OCI-LY7 (cell line): ENCODE measurements around a stretch of chr1.

- PRO-cap: no peak
- RAMPAGE, long total RNA: no peak
Measured at GRCh38 chr1:182850571-182851488, 11.7 kb downstream of the DHX9 start.

DNA sequence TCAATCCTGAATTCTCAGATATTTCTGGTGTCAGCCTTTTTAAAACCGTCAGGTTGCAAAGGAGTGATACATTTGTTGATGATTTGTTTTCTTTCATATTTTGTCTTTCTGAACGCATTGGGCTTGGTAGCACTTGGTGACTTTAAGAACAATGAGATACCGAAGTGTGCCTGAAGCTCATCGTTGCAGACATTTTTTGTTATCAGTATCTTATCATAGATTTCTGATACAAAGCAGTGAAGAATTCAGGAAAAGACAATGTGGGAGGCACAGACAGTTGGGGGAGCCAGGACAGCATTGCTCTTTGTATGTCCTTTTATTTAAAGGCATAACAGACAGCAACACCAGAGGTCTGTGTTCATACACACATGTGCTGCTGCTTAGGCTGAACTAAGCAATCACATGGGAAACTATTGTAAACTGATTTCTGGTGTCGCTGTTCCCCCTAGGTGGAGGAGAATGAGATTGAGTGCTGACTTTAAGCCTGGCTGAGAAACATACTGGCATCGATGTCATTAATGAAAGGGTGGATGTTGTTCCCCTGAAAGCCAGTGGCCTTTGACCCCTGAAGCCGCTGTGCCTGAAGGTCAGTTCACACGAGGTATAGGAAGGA is 16.1 kb downstream of the DHX9 start:
- PRO-cap: no peak
- RAMPAGE, long total RNA: no peak

DNA sequence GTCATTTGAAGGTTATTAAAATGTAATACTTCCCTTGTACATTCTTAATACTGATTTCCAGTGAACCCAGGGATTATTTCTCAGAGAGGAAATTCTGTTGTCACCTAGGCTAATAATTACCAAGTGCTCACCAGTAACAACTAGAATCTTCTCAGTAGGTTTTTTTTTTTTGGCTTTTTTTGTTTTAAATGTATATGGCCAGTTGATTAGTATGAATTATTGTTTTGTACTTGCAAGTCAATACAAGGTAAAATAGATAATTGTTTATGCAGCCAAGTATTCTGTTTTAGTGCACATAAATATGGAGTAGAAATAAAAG is 21.7 kb downstream of the LAMC1 start:
- PRO-cap: no peak
- RAMPAGE, long total RNA: no peak

GRCh38 chr1:183048557-183049079 is 25.4 kb downstream of the LAMC1 start:
- PRO-cap: bidirectional peak, plus-strand start at chr1:183048969, minus-strand start at chr1:183048787
- RAMPAGE, long total RNA: no peak

DNA sequence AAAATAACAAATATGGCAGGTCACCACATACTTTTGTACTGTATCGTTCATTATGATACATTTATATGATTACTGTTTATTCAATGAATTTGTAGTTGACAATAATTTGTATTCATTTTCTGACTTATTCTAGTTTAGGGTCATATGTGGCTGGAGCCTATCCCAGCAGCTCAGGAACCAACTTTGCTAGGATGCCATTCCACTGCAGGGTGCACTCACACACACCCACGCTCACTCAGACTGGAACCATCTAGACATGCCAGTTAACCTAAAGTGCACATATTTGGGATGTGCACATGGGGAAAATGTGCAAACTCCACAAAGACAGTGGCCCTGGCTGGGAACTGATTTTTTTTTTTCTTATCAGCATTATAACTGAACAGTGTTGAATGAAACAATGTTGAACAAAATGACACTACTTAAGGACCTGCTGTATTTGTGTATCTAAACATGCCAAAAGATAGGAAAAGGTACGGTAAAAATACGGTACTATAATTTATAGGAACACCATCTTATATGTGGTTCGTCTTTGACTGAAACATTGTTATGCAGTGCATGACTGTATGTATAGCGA is 41.6 kb downstream of the LAMC1 start:
- PRO-cap: no peak
- RAMPAGE, long total RNA: no peak

DNA sequence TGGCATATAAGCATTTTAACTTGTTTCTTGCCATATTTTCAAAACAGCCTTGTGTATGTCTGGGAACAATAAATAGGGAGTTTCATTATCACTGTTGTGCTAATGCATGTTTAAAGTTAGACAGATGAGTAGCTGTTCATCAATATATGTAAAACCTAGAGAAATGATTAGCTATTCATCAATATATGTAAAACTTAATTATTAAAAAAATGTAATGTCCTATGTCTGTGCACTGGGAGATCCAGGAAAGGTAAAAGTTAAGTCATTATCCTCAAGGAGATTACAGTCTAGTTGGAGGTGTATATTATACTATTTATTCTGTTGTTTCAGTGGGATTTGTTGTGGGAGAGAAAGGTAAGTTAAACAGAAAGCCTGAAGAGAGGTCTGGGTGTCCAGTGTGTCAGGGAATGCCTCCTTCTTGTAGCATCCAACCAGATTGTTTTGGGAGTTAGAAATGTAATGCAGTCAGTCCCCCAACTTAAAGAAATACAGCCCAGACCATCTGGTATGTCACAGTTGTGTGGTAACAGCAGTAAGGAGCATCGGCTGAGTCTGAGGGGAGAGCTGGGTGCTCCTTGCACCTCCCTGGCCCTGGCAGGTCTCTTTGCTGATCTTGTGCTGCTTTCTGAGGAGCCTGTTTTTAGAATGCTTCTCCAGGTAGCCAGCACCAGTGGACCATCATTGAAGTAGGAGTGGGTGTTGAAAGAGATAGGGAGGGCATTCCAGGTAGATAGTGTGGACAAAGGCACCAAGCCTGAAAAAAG is 46.2 kb downstream of the LAMC1 start:
- PRO-cap: no peak
- RAMPAGE, long total RNA: no peak

DNA sequence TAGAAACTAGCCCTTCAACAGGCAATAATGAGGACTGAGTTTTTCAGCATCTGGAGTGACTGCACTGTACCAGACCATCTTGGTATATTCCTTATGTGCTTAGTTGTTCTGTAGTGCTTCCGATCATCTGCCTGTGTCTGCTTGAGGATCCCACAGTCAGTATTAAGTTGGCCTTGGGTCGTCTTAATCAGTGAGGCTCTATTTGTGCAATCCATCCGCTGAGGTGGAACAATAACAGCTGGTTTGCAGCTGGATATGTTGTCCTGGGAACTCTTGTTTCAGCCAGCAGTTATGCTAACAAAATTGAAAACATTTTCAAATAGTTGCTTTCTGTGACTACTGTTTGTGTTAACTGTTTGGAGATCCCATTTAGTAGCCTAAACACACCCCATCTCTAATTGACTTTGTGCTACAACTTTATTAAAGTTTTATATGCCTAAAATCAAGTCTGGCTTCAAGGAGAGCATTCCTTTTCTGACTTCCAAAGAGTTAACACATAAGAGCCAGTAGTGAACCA is 73.7 kb downstream of the LAMC1 start:
- PRO-cap: no peak
- RAMPAGE, long total RNA: no peak

DNA sequence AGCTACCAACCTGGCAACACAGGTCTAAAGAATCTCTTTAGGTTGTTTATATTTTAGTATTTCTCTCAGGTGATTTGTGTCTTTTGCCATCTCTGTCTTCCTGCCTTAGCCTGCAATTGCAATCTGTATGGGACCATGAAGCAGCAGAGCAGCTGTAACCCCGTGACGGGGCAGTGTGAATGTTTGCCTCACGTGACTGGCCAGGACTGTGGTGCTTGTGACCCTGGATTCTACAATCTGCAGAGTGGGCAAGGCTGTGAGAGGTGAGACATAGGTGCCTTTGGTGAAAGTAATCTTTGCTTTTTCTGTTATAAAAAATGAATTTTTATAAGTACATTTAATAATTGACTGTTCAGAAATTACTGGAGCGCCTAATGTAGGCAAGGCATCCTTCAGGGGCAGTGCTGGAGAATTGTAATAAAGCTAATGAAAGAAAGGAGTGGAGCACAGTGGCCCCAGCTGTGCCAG is 60.7 kb upstream of the LAMC2 start:
- PRO-cap: no peak
- RAMPAGE, long total RNA: no peak

DNA sequence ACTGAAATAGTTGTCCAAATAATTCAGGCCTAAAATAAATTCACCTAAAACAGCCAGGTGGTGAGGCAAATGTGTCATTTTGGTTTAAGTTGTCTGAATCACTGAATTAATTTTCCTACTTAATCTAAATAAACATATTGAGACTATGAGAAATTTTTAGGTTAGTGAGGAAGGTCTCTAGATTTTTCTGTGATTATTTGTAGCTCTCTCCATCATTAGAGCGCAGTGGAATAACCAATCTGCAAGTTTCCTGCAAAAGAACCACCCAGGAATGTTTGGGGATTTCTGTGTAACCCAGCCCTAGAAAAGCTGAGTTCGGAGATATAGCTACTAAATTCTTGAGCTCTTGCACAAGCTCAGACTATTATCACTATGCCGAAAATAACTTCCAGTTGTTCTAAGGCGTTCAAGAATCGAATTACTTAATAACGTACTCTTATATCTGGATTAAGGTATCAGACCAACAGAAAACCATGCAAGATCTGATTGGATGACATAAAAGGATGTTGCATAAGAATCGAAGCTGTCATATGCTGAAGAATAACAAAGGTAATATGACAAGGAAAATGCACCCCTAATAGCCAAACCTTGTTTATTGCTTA is 7.6 kb upstream of the LAMC2 start:
- PRO-cap: no peak
- RAMPAGE, long total RNA: no peak

DNA sequence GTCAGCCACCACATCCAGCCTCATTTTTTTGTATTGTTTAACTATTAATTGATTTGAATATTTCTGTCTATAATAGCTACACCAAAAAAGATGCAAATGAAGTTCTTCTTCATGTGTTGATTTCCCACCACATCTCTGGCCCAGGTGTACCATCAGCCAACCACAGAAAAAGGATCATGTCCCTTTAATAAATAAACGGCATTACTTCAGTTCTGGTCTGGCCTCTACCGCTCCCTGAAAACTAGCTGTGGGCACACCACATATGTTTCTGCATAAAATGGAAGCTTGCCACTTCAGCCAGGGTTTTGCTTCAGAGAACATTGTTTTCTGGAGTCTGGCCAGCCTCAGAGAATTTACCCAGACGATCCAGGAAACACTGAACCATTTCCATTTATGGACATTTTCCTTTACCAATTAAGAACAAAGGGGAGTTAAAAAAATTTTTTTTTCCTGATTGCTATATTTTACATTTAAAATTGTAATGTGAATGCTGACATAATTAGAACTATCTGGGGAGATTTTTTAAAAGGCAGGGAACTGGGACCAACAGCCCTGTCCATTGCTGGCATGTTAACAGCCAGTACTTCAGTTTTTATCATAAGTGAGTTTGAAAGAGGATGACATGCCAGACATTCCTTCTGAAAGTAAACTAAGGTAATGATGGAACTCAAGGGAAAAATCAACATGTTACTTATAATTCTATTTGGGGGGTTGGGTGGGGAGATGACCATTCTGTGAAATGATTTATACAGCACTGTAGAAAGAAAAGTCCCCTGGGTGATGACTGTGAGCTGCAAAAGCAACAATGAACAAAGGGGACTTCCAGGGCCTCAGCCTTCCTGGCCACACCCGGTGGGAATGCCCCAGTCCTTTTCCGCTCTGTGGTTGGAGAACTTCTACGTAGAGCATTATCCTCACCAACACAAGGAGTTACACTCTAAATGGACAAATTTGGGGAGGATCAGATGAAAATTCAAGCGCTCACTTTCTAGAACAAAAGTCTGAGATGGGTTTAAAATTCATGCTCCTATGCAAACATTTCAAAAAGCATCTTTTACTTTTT is 5.6 kb upstream of the LAMC2 start:
- PRO-cap: no peak
- RAMPAGE, long total RNA: no peak

DNA sequence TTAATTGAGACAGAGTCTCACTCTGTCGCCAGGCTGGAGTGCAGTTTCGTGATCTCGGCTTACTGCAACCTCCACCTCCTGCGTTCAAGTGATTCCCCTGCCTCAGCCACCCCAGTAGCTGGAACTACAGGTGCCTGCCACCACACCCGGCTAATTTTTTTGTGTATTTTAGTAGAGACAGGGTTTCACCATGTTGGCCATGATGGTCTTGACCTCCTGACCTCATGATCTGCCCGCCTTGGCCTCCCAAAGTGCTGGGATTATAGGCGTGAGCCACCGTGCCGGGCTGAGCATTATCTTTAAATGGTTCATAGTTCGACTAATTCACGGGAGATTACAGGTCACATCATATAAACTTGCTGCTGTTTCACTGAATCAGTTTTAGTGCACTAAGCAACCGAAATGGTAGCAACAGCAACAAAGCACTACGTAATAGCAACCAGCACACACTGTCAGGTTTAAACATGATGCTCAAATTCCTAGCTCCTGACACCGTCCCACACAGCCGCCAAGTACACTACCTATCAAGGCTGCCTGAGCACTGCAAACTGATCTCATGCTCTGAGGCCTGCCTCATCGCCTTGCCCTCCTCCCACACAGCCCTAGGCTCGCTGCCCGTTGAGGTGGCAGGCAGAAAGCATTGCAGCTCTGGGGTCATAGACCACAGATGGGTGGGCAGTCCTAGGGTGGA is 12.2 kb downstream of the LAMC2 start:
- PRO-cap: no peak
- RAMPAGE, long total RNA: no peak

GRCh38 chr1:183209585-183210004 is 23.5 kb downstream of the LAMC2 start:
- PRO-cap: no peak
- RAMPAGE, long total RNA: no peak

GRCh38 chr1:183281572-183282229 is 95.6 kb downstream of the LAMC2 start:
- PRO-cap: no peak
- RAMPAGE, long total RNA: no peak

DNA sequence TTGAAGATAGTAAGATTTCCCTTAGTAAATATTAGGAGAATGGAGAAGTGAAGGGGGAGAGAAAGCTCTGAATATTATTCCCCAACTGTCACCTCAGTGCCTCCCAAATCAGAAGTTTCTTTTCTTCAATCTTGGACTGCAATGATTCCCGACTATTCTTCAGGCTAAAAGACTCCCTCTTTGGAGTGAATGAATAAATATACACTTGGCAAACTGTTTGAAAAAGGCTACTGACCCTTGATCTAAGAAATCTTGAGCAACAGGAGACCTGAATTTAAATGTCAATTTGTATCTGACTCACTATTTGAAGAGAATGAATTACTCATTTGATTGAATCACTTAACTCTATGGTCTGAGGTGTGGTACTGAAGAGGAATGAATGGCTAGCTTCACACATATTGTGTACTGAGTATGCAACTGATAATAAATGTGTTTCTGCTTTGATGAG is 4.7 kb upstream of the SMG7 start:
- PRO-cap: no peak
- RAMPAGE, long total RNA: no peak

GRCh38 chr1:183472619-183473534 is 578 bp downstream of the SMG7 start:
- PRO-cap: bidirectional peak, plus-strand start at chr1:183473172, minus-strand start at chr1:183472986
- RAMPAGE, long total RNA: no peak

DNA sequence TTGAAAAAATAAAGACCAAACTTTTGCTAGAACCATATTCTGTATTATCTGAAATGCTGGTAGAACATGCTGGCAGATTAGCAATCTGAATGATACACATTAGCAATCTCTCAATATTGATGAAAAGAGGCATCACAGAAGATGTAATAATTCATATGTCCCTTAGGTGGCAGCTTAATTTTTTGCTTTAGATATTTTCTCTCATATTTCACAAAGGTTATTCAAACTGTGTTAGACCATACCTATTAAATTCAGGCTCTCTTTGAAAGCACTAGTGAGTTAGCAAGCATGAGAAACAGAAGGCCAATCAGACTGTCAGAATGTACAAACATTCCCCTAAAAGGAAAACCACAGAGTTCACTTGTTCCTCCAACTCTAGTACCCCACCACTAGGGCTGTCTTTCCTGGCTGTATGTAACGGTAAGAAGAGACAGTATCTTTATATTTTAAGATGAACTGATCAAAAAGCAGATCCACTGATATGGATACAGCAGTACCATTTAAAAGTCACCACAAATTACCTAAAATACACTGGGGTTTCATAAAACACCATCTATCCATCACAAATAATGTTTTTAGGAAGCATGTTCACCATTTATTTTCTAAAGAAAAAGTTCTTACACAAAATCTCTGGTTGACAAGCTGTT is 1.9 kb downstream of the ARPC5 start:
- PRO-cap: unidirectional peak, plus-strand start at position 271 of the sequence
- RAMPAGE, long total RNA: no peak

- PRO-cap: no peak
- RAMPAGE, long total RNA: no peak
Measured at GRCh38 chr1:183804163-183804877, 600 bp upstream of the RGL1 start.

DNA sequence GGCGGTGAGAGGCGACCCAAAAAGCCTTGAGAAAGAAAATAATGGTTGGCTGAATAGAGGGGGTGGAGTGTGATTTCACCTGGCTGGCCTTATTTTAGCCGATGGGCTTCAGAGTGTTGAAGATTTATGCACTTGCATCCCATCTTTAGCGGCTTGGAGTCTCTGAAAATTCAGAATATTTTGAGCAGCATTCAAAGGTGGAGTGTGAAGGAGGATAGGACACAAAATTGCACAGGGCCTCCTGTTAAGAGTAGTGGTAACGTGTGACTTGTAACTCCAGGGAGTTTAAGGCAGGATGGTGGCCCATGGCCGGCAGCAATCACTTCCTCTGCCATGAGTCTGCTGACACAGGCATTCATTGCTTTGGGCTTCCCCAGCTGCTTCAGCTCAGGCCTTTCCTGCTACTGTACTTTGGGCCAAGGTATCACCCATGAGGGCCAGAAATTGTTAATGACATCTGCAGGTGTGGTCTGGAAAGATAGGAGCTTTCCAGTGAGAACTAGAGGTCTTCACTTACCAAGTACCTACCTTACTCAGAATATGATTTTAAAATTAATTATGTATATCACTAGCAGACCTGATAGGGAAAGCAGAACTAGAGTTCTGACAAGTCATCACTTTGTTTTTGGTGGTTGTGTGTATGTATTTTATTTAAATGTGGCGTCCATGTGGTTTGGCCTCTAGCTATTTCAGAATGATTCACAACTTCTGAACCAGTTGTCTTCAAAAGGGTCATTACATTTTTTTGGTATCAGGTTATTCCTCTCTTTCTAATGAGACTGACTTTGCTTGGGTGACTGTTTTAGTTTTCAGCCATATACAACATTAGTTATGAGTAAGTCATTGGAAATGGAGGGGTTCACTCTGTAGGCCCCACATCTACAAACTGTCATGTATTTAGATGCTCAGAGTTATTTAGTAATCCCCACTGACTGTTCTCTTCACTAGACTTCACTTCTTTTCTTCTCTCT is 2.6 kb downstream of the RGL1 start:
- PRO-cap: no peak
- RAMPAGE, long total RNA: no peak

DNA sequence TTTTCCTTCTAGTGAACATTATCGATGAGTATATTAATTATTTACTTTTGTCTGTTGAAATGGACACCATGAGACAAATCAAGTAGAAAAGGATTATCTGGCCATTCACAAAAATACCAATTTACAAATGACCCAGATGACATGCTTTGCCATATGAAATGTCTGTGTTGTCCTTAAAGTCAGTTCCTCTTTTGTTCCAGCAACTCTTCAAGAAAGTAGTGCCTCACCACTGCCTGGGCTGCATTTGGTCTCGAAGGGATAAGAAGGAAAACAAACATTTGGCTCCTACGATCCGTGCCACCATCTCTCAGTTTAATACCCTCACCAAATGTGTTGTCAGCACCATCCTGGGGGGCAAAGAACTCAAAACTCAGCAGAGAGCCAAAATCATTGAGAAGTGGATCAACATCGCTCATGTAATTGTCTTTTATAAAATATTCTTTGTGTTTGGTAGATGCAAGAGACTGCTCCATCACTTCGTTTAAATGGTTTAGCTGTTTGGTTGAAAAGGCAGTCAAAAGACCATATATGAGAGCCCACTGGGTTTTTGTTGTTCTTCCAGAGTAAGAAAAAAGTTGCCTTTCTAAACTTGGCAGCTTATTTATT is 79.7 kb downstream of the RGL1 start:
- PRO-cap: no peak
- RAMPAGE, long total RNA: no peak

DNA sequence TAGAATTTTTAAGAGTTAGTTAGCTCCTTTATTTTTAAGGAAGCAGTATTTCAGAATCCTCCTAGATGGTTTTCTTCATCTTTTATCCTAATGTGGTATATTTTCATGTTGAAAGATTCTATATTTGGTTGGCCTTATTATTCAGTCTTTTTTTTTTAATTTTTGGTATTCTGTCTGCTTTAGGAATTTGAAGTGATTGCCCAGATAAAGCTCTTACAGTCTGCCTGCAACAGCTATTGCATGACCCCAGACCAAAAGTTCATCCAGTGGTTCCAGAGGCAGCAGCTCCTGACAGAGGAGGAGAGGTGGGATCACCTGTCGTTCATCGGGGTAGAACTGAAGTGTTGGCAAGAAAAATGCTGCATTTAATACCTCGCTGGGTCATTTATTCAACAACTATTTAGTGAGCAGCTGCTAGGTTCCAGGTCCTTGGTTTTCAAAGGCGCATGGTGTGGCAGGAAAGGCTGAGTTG is 99.8 kb downstream of the RGL1 start:
- PRO-cap: no peak
- RAMPAGE, long total RNA: no peak